Vein endothelial cell (primary cell): ENCODE data around the genes SCN3B, OR6T1, OR8D1, OR8B8 and STT3A.

GRCh38 chr11:123586872-123587445 lies 67.5 kb downstream of the SCN3B start:
- CAGE, long polyA plus RNA, result no peak

DNA sequence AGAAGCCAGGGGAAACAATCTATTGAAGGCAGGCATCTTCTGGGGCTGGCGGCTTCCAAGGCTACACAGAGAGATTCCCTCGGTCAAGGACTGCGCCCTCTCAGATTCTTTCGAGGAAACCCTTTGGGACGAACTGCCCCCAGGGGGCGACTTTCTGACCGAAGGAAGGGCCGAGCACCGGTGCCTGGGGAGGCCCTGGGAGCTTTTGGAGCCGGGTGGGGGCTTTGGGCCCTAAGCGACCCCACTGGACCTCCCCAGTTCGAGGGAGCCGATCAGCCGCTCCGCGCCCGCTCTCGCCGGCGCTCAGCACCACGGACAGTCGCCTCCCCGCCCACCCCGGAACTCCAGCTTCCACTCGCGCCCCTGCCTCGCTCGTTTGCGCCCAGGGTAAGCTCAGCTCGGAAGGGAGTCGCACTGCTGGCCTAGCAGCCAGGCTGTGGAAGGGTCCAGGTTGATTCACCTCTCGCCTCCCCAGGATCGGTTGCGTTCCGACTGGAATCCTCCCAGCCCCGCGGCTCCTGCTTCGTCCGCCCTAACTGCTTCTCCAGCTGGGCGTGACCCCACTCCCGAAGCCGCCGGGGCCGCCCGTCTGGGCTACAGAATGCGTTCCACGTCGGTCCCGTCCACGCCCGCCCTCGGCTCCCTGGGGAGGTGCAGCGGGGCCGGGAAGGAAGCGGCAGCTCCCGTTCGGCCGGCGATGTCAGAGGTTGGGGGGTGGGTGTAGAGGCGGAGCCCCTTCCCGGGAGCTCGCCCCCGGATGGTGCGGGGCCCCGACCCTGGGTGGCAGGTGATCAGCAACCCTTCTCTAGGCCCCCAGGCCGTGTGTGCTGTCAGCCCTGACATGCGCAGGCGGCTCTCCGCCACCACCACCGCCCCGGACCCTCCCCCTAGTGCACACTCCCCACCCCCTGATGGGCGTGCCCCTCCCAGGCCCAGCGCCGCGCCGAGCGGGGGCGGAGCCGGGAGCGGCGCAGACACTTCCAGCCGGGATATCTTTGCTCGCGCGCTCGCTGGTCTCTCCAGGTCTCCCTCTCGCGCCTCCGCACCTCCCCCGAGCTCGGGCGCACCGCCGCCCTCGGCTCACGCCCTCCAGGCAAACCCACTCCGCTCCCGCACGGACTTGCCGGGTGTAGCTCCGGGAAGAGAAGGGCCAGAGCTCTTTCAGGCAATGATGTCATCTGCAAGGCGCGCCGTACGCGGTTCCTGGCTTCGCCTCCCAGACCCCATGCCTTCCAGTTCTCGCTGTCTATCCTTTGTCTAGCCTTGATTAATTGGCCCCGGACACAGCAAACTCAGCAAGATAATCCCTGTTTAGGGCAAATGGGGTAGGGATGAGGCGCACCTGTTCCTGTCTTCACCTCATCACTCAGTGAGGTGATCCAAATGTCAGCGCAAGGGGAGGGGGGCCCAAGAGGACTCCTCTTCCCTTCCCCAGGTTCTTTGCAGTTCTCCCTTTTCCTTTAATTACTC lies at the start of gene SCN3B:
Gene SCN3B (minus strand): TSS at position 859 of the 1,470 bp plus-strand sequence.
- CAGE, long polyA plus RNA, result no peak

DNA sequence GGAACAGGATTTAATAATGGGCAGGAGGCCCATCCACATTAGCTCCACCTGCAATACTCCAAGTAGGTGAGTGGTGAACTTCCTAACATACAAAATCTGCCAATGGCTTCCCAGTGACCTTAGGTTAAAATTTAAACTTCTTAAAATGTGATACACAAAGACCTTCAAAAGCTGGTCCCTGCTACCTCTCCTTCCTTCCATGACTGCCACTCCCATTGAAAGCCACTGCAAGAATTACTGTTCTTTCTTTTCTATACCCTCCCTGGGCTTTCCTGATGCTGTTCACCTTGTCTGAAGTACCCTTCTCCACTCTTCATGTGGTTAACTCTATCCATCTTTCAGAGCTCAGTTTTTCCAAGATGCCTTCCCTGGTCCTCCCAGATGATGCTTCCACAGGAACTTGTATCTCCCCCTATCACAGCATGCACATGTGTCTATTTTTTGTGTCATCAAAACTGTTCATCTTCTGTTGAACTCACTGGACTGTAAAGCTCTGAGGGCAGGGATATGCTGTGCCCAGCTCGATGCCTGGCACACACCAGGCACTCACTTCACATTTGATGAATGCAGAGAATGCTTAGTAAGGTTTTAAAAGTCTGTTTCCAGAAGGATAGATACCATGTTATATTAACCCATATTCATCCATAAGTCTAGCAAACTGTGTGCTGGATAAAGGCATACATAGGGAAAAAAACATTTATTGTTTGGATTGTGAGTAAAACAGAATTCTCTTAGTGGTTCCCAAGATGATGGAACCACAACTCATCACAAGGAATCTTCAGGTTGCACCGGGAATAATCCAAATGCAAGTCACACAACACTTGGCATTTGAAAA lies 7.1 kb downstream of the ZNF202 start:
- CAGE, long polyA plus RNA, result no peak

- CAGE, long polyA plus RNA, result no peak
Observed at GRCh38 chr11:123943729-123944117, at the start of gene OR6T1. Gene OR6T1, minus strand, starts transcription at chr11:123943838.

GRCh38 chr11:124115983-124116296 lies 690 bp downstream of the VWA5A start:
- CAGE, long polyA plus RNA, result no peak

- CAGE, long polyA plus RNA, result no peak
Observed at GRCh38 chr11:124170057-124170808, 12.9 kb upstream of the OR10D3 start.

- CAGE, long polyA plus RNA, result no peak
Observed at GRCh38 chr11:124170809-124171463, 12.2 kb upstream of the OR10D3 start.

DNA sequence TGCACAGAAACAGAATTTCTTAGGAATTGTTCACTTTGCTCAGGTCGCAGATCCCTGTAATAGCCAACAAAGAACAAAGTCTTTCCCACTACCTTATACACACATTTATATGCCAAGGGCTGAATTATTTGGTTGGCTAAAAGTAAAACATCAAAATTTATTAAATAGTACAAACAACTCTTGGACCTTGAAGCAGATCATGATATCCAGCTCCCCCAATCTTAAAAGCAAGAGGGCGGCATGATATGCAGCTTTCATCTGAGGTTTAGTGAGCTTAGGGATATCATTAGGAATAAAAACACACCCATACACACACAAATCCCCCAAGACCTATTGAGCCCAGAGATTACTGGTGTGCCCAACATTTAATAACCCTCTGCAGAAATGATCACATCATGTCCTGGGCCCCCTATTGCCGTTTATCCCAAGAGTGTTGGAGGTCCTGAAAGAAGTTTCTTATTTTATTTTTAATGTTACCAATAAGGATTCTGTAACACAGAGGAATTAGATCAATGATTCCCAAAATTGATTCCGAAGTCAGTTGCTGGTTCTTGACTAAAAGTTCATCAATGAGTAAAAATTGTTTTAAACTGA lies at the start of gene OR8D1:
Gene OR8D1 (minus strand): TSS at position 221 of the 594 bp plus-strand sequence.
- CAGE, long polyA plus RNA, result no peak

DNA sequence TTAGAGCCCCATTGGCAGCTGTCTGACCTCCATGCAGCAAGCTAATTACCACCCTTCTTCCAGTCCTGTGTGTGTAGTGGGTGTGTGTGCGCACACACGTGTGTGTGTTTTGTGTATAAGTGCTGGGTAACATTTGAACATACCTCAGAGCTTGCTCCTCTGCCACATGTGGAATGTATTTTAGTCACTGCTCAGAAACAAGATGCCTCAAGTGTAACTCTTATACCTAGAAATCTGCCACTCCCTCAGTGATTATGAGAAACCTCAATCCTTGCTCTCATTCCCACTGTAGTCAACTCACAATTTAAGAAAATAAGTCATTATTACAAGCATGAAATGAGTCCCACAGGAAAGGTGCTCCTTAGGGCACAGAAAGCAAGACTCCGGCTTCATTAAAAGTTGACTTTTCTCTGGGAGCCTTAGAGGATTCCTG lies at the start of gene OR8B8:
Gene OR8B8 (minus strand): TSS at position 264 of the 433 bp plus-strand sequence.
- CAGE, long polyA plus RNA, result no peak

GRCh38 chr11:124480928-124482205 lies 35.9 kb upstream of the OR8B8 start:
- CAGE, long polyA plus RNA, result no peak

DNA sequence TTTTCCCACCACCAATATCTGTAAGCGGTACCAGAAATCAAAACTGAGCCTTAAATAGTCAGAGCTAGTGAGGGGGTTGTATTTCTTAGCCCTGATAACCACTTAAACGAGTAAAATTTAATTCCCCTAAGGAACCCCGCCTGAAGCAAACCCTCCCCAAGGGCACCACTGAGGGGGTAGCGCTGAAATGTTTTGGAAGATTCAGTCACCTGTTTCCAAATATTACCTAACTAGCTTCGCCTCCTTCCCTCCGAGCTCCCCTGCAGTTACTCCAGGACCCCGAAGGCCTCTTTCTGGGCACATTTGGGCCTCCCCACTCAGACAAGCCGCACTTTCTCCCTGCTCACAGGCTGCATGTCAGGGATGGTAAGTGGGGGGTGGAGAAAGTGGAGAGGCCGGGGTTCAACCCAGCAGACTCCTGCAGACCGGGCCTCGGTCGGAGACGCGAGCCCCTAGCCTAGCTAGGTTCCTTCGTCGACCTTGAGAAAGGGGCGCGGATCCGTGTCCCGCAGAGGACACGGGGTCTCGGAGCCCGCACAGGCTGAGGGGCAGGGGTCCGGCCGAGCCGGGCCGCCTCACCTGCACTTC lies 382 bp downstream of the SIAE start:
- CAGE, long polyA plus RNA, result no peak

DNA sequence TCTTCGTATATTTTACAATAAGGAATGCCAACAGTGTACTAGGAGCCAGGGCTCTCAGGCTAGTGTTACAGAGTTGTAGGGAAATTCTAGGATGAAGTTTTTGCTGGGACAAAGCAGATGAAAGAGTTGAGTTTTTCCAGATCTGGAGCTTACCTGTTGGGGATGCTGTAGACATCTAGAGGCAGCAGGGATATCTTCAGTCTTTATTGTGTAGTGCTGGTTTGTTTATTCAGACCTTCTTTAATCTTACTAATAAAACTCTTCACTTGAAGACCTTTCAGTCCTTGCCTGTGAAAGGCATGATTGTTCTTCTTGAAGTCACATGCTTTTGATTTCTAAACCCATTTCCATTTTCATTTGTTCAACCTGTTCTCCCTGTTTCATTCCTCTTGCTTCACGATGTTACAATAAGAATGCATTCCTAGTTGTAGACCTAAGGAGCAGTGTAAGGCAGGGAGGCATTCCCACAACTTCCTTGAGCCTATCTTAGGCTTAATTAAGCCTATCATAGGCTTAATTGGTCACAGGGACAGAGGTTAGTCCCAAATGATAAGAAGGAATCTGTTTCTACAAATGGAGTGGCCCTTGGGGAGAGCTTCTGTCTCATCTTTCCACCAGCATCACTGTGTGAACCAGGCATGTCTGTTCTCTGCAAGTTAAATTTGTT lies 7.8 kb upstream of the SLC37A2 start:
- CAGE, long polyA plus RNA, result no peak

- CAGE, long polyA plus RNA, result no peak
Observed at GRCh38 chr11:125165082-125166254, 917 bp downstream of the PKNOX2 start.

DNA sequence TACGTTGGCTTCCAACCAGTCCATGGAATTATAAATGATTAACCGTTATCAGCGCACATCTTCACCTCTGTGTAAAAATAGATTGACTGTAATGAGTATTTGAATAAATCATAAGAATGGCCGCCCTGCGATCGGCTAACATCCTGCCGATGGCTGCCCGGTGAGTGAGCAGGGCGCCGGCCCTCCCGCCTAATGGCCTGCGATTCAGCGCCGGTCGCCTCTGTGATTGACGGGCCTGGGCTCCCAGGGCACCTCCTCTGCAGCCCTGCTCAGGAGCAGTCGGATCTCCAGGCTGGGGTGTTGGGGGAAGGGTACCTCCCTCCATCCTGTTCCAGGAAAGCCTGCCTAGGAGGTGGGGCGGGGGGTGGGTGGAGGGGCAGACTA lies 71.5 kb downstream of the PKNOX2 start:
- CAGE, long polyA plus RNA, result no peak

DNA sequence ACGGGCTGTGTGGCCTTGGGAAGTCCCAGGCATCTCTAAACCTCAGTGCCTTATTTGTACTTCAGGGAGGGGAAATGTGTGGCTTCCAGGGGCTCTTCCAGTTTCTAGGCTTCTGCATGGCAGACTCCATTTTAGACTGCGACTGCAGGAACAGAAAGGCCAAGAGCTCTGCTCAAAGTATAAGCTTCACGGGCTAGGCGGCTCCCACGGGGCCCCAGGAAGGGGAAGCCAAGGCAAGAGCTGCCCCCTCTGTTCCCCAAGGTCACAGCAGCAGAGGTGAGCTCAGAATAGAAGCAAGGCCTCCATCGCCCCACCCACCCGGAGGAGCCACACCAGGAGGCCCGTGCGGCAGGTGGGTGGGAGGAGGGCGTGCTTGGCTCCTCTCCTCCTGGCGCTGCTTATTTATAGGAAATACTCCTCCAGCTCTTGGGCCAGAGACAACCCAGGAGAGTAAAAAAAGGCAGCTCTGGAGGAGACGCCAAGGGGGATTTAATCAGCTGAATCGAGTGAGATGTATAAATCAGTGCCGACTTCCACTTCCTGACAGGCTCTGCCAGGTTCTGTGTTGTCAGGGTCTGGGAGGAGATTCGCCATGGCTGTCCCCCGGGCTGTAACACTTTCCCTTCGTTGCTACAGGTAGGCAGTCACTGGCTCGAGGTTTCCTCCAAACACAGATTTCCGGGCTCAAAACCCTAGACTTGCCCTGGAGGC lies 87.8 kb downstream of the FEZ1 start:
- CAGE, long polyA plus RNA, result no peak

DNA sequence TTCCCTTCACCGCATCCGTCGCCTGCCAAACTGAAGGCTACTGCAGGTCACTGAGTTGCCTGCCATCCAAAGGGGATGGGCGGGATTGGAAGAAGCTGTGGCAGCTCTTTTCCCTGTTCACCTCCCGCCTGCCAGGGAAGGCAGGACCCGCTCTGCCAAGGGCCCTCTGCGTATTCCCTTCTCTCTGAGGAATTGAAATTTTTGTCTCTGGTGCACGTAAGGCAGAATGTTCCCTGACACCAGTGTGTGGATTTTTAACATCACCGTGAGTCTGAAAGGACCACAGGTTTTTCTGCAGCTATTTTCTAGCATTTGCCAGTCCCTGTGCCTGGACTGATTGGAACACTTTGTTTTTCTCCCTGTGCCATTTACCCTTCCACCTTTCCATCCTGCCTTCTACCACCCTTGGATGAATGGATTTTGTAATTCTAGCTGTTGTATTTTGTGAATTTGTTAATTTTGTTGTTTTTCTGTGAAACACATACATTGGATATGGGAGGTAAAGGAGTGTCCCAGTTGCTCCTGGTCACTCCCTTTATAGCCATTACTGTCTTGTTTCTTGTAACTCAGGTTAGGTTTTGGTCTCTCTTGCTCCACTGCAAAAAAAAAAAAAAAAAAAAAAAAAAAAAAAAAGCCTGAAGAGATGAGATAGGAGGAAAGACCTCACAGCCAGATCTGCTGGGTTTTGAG lies 8.9 kb upstream of the STT3A start:
- CAGE, long polyA plus RNA, result no peak

DNA sequence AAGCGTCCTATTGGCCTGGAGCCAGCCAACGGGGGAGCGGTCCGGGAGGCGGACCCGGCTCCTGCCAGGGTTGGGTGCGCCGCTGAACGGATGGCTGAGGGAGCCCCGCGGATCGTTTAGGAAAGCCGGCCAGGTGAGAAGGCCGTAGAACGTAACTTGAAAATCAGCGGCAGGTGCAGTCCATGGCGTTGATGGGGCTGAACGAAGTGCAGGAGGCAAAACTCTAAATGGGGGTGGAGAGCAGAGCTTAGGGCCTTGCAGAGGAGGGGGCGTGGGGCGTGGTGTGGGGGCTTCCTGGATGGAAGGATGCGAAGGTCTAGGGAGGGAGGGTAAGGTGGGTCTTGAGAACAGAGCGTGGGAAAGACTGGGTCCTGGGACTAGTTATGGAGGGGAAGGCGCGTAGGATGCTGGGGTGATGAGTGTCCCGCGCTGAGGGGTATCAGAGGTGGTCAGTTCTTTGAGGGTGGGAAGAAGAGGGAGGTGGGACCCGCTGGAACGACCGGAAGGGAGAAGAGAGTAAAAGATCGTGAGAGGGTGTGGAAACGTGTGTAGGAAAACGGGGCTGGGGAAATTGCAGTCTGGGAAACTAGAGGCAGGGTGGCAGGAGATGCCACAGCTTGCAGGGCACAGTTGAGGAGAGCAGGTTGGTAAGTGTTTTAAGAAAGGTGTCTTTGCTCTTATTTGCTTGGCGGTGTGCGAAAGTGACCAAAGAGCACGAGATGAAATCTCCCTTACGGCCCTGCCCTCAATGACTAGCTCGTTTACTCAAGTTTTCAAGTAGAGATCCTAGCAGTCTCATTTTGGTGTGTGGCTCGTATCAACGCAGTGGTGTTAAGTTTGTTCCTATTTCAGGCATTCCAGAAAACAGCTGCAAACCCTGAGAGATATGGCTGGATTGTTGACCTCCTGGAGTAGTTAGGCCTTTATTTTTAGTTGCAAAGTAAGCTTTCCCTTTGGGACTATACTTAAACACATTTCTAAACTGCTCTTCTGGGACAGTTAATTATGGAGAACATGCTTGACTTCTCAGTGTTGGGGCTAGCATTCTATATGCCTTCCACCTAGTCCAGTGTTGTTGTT lies at the start of gene STT3A:
Gene STT3A (plus strand): TSS at position 67 of the 1,080 bp plus-strand sequence.
- CAGE, long polyA plus RNA, result no peak

GRCh38 chr11:125703955-125704527 lies 23.4 kb upstream of the ACRV1 start:
- CAGE, long polyA plus RNA, result no peak

DNA sequence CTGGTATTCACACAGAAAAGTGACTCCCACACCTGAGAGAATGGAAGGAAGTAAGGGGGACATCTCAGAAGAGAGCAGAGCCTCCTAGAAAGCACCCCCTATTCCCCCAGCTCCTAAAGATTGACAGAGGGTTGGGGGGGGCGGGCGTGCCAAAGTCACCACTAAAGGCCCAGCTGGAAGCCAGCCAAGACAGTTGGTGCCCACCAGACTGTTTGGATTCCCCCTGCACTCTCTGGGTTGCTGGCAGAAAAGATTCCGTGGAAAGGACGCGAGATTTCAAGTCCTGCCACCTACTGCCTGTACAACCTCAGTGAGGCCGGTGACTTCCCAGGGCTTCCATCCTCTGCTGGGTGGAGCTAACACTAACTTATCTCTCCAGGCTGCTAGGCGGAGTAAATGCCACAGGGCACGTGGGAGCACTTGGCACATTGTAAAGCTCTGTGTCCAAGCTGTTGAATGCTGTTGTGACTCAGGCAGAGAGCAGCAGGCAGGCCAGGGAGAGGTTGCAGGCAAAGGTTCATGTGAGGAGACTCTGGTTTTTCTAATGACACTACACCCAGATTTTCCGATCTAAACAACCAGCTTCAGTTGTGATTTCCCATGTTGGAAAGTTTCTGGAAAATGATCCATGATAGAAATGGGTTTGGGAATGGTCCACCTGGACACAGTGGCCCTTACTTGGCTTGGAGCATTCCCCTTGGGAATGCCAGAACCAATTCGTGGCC lies 50.9 kb upstream of the CDON start:
- CAGE, long polyA plus RNA, result no peak

DNA sequence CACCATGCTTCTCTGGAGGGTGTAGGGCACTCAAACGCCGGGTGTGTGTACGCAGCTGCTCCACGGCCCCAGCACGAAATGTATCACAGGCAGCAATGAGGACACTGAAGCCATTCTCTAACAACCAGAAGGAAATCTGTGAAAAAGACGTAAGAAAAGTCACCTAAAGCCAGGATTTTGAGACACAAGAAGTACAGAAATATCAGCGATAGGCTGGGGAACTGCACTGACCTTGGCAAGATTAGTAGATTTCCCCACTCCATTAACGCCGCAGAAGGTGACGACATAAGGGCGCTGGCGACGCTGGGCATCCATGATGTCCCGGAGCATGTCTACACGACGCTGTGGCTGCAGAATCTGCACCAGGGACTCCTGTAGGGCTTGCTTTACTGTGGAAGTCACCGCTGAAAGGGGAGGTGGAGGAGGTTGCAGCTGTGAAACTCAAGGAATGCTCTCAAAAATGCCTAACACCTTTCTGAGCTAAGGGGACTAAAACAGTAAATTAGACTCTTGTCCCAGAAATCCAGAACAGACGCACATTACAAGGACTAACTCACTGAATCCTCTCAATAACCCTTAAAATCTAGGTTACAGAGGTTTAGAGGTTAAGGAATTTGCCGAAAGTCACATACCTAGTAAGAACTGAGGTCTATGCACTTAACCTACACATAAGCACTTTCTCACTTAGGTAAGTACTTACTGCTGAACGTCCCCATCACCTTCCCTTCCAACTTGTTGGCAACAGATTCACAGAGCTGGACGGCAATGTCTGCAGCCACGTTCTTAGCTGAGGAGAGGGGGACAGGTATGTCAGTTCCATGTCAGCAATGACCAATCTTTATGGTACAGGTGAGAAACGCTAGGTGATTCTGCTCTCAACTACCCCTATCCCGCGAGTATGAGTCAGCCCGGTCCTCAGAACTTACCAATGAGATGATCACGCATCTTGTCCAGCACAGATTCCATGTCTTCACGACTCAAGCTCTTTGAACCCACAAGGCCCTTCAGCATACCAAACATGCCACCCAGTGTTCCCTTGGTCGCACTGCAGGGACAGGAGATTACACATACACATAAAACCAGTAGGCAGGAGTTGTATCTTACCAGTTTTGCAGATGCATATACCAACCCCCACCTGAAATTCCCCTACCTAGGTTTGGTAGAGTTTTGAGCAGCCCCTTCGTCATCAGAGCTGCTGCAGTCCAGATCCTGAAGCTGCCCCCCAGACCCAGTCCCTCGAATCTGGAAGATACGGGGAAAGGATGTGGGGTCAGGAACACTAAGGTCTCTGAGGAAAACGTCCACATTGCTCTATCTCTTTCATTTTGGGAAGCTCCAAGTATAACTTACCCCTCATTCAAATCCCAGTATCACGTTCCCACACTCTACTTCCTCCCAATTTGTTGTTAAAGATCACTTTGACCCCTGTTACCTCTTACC lies 3.1 kb downstream of the SRPRA start:
- CAGE, long polyA plus RNA, result no peak